ENCODE measurements around the gene PPP1R3E.

- PRO-cap, 2 experiments: no peak in any of the 2 experiments
- RAMPAGE, long total RNA, 5 experiments: no peak in any of the 5 experiments
Measured at GRCh38 chr14:22885051-22885556, 2.1 kb downstream of the REM2 start.

DNA sequence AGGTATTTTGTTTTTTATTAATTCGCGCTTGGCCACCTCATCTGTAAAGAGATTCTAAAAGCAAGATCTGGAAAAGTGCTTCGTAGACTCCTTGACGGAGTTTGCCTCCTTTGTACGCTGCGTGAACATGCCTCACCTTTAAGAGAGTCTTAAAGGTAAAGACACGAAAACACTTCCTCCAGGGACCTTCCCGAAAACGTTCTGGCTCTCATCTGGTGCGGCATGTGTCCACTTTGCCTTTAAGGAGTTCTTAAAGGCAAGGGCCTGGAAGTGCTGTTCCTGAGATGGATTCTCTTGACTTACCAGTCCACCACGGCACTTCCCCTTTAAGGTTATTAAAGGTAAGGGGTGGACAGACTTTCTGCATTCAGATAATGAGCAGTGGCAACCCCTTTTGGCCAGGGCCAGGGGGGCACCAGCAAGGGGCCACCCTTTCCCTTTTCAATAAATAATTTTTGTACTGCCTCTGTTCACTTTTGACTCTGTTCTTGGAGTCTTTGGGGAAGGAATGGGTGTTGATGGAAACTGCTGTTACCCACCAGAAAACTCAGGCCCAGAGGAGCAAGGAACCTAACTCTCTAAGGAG lies 4.3 kb downstream of the REM2 start:
- PRO-cap, 2 experiments: peak in 1 of 2 experiments; most common minus-strand start position 203 of the sequence (in 1)
- RAMPAGE, long total RNA, 5 experiments: no peak in any of the 5 experiments

DNA sequence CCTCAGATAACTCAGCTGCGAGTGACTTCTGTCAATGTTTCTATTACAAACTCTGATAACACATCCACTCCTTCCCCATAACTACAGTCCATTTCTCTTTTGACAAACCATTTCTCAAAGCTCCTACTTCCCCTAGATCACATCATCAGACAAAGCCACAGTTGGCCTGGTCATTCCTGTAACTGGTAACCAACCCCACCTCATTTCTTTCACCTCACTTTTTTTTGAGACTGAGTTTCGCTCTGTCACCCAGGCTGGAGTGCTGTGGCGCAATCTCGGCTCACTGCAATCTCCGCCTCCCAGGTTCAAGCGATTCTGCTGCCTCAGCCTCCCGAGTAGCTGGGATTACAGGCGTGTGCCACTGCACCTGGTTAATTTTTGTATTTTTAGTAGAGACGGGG lies 5.1 kb downstream of the HAUS4 start:
- PRO-cap, 2 experiments: no peak in any of the 2 experiments
- RAMPAGE, long total RNA, 5 experiments: no peak in any of the 5 experiments

GRCh38 chr14:23021311-23022053 lies 11.5 kb upstream of the C14orf93 start:
- PRO-cap, 2 experiments: no peak in any of the 2 experiments
- RAMPAGE, long total RNA, 5 experiments: no peak in any of the 5 experiments

DNA sequence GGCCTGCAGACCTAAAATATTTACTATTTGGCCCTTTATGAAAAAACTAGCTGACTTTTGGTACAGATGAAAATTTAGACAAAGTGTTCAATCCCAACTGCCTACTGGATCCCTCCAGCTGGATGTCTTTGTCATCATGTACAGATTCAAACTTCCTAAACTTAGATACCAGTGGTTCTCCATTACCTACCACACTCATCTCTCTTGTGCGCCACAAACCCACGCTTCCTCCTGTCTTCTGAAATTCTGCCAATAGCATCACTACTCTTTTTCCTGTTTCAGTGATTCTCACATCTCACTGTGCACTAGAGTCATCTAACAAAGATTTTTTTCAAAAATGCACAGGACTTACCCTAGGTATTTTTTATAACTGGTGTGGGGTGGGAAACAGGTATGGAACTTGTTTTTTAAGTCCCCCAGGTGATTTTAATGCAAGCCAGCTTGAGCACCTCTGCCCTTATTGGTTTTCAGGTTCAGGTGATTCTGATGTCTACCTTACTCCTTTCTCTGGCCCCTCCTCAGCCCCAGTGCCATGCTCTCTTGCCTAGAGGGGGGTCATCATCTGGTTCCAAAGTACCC lies 5.9 kb downstream of the PSMB5 start:
- PRO-cap, 2 experiments: no peak in any of the 2 experiments
- RAMPAGE, long total RNA, 5 experiments: no peak in any of the 5 experiments

DNA sequence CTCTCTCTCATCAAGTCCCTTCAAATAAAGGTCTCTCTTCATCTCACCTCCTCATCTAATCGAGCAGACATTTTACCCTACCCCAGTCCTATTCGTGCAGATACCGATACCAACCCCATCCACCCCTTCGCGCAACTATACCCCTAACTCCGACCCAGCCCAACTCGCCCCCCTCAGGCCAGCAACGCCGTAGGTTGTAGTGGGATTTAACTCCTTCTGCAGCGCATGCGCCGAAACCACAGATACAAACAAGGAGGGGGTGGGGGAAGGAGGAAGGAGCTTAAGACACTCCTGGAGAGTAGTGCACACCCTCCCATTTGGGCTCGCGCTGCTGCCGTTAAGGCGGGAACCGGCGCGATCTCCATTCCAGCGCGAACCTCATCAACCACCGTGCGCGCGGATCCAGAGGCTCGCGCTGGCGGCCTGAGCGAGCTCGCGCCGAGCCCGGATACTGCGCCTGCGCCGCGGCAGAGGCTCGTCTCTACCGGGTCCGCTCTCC lies 441 bp downstream of the ACIN1 start:
- PRO-cap, 2 experiments: peak in 2 of 2 experiments; most common plus-strand start position 251 of the sequence (in 2); most common minus-strand start position 180 of the sequence (in 1)
- RAMPAGE, long total RNA, 5 experiments: no peak in any of the 5 experiments

DNA sequence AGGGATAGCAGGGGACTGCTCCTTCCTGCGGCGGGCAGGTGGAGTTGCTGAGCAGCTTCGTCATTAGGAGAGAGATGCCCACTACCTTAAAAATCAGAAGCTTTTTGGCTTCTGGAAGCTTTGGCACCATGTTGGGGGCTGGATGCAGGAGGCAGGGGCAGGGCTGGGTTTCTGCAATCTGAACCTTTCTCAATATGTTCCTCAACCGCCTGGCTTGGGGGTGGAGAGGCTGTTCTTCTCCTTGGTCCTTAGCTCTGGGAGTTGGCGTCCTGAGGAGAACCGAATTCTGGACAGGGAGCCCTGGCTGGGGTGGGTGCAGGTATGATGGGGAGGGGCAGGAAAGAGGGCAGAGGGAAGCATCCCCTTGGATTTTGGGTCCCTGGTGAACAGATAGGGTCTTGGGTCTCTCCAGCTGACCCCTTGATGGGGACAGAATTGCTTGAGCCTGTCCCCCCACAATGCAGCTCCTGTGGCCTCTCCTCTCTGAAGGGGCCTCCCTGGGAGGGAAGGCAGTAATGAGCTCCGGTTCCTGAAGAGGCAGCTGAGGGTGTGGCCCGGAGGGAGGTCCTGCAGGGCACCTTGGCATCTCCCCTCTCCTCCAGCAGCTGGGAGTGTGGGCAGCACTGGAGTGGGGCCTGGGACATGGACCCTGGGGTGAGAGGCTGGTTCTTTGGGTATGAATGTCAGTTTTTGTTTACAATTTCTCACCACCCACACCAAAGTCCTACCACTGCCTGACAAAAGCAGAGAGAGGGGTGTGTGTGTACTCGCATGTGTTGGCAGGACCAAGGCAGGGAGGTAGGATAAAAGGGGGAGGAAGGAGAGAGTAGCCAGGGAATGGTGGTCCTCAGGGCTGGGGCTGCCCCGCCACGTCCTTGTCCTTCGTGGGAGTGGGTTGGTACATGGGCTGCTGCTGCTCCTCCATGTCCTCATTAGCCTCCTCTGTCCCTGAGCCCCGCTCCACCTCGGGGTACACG lies 7.6 kb upstream of the CEBPE start:
- PRO-cap, 2 experiments: no peak in any of the 2 experiments
- RAMPAGE, long total RNA, 5 experiments: no peak in any of the 5 experiments

- PRO-cap, 2 experiments: peak in 2 of 2 experiments; most common plus-strand start chr14:23182834 (in 1); most common minus-strand start chr14:23182773 (in 1)
- RAMPAGE, long total RNA, 5 experiments: no peak in any of the 5 experiments
Measured at GRCh38 chr14:23182398-23183047, 937 bp downstream of the SLC7A8 start.

DNA sequence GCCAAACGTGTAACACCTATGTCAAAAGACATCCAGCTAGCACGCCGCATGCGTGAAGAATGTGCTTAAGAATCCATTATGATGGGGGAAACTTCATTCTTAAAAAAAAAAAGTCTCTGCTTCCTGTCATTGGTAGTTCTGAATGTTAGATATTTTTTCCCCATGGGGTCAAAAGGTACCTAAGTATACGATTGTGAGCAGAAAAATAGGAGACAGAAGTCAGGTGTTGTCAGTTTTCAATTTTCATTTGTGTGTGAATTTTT lies 7.3 kb downstream of the PPP1R3E start:
- PRO-cap, 2 experiments: no peak in any of the 2 experiments
- RAMPAGE, long total RNA, 5 experiments: no peak in any of the 5 experiments

- PRO-cap, 2 experiments: peak in 2 of 2 experiments; most common plus-strand start chr14:23302659 (in 1); most common minus-strand start chr14:23302781 (in 2)
- RAMPAGE, long total RNA, 5 experiments: start-site peak on the minus strand in 1 of 5 experiments, at chr14:23302781-23302913 at its widest, 8 reads per replicate
Measured at GRCh38 chr14:23302593-23303210, at the start of gene PPP1R3E. TSS of gene PPP1R3E (minus strand) at chr14:23302859.

DNA sequence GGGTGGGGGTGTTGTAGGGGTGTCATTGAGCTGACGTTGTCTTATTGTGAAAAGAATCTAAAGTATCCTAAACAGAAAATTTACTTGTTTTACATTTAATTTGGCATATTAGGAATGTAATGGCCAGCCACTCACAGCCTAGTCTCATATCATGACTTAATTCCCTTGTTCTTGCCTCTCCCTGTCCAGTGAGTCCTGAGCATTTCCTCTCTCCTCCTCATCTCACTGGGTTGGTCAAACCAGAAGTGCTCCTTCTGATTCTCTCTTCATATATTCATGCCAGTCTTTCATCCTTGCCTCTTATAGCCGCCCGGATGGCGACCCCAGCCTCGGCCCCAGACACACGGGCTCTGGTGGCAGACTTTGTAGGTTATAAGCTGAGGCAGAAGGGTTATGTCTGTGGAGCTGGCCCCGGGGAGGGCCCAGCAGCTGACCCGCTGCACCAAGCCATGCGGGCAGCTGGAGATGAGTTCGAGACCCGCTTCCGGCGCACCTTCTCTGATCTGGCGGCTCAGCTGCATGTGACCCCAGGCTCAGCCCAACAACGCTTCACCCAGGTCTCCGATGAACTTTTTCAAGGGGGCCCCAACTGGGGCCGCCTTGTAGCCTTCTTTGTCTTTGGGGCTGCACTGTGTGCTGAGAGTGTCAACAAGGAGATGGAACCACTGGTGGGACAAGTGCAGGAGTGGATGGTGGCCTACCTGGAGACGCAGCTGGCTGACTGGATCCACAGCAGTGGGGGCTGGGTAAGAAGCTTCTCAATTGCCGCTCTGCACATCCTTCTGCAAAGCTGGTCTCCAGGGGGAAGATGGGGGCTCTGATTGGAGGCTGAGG lies 1.0 kb downstream of the BCL2L2 start:
- PRO-cap, 2 experiments: no peak in any of the 2 experiments
- RAMPAGE, long total RNA, 5 experiments: no peak in any of the 5 experiments

- PRO-cap, 2 experiments: no peak in any of the 2 experiments
- RAMPAGE, long total RNA, 5 experiments: no peak in any of the 5 experiments
Measured at GRCh38 chr14:23309298-23310160, 2.9 kb downstream of the BCL2L2 start.

- PRO-cap, 2 experiments: no peak in any of the 2 experiments
- RAMPAGE, long total RNA, 5 experiments: no peak in any of the 5 experiments
Measured at GRCh38 chr14:23346601-23347057, 6.1 kb downstream of the SLC22A17 start.

DNA sequence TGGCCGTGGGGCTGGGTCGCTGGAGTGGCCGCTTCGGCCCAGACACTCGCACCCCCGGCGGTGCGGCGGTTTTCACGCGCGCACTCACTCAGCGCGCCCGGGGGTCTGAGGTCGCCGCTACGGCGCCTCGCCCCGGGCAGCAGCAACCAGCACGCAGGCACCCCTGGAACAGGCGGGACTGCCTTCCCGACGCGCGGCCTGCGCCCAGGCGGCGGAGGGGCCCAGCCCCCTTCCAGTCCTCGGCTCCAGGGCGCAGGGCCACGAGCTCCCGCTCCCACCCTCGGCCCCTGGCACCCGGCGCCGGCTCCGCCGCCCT lies 639 bp upstream of the EFS start:
- PRO-cap, 2 experiments: peak in 1 of 2 experiments; most common plus-strand start position 235 of the sequence (in 1); most common minus-strand start position 180 of the sequence (in 1)
- RAMPAGE, long total RNA, 5 experiments: no peak in any of the 5 experiments

- PRO-cap, 2 experiments: no peak in any of the 2 experiments
- RAMPAGE, long total RNA, 5 experiments: no peak in any of the 5 experiments
Measured at GRCh38 chr14:23380578-23381131, 3.8 kb downstream of the CMTM5 start.

DNA sequence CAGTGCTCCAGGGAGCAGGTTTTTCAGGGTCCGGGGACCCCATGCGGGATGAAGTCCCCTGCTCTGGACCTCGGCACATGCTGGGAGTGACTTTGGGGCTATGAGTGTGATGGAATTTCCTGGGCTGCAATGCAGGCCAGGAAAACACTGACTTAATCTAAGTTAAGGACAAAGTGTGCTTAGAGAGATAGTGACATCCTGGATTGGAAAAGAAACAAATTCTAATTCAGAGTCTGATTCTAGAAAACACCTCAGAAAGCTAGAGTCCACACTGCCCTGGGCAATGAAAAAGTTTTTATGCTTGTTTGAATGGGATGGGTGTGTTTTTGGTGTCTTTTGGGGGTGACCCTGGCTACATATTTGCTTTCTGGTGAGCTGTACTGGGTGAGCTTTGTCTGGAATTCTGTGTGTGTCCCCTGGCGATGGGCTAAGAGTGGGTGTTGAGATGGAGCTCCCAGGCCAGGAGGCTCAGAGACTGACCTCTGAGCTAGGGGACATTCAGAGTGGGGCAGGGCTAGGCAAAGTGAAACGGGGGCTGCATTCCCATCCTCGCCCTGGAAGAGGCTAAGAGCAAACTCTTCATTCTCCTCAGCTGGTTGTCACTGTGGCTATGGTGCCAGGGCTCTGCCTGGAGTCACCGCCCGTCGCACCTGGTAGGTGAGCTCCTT lies 6.4 kb upstream of the MYH6 start:
- PRO-cap, 2 experiments: no peak in any of the 2 experiments
- RAMPAGE, long total RNA, 5 experiments: no peak in any of the 5 experiments

- PRO-cap, 2 experiments: no peak in any of the 2 experiments
- RAMPAGE, long total RNA, 5 experiments: no peak in any of the 5 experiments
Measured at GRCh38 chr14:23416010-23416644, 8.1 kb upstream of the MYH6 start.

DNA sequence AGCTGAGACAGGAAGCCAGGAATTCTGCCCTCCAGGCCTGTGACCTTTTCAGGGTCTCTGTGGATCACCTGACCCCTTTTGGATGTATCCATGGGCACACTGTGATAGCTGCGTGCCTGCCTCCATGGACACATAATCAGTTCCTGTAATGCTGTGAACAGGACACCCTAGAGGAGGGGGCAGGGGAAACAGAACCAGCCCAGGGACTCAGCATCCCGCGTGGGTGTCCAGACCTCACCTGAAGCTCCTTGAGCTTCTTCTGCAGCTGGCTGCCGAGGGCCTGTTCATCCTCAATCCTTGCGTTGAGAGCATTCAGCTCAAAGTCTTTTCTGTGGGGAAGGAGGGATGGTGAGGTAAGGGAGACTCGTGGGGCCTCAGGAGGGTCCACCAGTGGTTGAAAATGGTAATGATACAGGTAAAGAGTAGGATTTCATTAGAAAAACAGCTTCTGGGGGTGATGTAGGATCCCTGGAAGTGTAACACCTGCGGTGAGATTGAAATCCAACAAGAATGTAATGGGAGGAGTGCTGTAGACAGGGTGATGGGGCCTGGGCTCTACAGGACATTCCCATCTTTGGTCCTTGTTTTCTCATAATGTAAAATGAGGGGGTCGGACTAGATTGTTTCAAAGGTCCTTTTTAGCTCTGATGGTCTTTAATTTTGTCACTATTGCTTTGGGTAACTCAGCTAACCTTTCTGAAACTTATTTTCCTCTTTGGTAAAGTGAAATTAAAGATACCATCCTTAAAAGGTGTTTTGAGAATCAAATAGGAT lies 12.8 kb upstream of the MYH6 start:
- PRO-cap, 2 experiments: no peak in any of the 2 experiments
- RAMPAGE, long total RNA, 5 experiments: no peak in any of the 5 experiments

DNA sequence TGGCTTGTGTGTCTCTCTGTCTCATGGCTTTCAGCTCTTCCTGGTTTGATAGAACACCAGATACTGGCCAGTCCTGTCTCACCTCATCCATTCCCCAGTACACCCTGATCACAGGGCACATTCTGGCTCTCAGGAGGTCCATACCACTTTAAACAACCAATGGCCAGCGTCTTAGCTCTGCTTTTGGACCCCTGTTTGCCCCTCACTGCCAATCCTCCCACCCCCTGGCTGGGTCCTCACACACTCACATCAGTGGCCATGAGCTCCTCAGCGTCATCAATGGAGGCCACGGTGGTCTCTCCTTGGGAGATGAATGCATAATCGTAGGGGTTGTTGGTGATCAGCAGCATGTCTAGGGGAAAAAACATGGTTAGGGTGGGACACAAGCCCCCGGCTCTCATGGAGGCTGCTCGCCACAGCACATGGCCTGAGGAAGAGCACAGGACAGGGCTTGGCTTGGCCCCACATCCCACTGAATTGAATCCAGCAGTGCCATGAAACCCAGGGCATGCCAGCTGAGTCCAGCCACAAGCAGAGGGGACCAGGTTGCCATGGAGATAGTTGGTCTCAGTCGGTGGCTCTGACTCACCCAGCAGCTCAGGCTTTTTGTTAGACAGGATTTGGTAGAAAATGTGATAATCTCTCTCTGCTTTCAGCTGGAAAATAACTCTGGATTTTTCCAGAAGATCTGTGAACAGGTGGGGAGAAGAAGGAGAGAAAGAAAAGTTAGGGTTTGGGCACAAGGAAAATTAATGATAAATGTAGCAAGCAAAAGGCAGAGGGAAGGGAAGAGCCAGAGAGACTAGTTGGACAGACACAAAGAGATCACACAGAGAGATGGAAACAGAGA lies 4.9 kb downstream of the MYH7 start:
- PRO-cap, 2 experiments: no peak in any of the 2 experiments
- RAMPAGE, long total RNA, 5 experiments: no peak in any of the 5 experiments

DNA sequence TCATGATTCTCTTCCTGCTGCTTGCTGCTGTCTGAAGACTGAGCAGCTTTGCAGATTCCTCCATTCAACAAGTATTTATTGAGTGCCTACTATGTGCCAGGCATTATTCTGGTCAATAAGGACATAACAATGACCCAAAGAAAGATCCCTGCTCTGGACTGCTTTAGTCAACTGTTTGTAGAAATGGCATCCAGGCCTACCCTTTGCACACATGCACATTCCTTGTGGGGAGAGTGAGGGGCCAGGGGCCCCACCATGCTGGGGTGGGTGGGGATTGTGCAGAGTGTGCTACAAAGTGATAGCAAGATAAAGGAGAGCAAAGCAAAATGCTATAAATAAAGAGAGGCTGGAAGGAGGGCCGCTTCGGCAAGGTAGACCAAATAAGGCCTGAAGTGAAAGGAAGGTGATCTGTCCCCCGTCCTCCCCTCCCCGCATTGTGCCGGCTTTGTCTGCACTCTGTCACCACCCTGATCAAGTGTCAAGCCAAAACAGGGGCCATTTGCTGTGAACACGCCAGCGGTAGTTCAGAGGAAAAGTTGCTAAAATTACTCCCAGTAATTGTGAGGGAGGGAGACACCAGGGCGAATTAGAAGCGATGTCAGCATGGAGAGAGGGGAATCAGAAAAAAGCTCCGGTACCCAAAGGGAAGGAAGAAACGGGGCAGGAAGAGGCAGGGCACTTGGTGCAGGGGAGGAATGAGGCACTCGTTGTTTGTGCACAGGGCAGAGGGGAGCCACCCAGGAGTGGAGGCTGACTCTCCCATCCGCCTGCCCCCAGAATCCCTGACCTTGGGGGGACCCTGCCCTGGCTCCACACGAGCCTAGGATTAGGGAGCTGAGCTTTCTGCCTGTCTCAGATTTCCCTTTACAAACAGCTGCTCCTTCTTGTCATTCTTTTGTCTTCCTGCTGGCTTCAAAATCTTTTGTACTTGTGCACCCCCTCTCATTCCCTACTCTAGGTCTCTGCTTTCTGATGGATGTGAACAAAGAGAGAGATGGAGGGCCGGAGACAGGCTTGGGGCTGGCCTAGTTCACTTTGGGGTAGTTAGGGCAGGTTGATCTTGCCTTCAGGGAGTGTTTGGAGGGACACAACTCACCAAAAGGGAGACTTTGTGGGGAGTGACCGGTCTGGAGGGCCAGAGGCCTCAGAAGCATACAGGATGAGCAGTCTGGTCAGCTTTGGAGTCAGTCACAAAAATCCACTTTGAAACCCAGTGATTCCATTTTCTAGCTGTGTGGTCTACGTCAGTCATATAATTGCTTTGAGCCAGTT lies 2.9 kb upstream of the MYH7 start:
- PRO-cap, 2 experiments: no peak in any of the 2 experiments
- RAMPAGE, long total RNA, 5 experiments: no peak in any of the 5 experiments

Measured in thyroid gland (tissue), 7 donors.